ENCODE measurements around a stretch of chr15.

DNA sequence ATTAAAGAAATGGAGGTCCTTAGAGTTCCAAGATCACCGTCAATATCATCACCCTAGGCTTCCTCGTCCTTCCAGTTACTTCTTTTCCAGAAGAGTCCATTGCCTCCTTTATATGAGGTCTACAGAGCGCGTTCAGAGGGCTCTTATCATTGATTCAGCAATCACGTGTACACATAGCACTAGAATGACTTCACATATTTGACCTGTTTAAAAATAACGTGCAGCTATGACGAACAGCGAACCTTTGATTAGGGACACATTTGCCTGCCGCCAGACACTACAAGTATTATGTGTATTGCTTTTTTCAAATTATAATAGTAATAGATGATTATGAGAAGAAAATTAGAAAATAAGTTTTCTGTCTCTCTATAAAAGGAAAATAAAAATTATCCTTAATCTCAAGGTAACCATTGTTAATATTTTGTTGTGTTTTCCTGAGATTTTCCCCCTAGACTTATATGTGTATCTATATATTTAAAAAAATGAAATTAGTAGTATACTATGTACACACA lies 26.1 kb downstream of the IGF1R start:
- RAMPAGE, long total RNA = no peak
- RRBS = no CpG with 5 or more reads among the region's 9 CpGs
PRO-cap:
- standard = no peak
- CoPRO, capped RNA only, 2 experiments = no peak in any of the 2 experiments
- CoPRO, capped and uncapped RNA, 2 experiments = no peak in any of the 2 experiments
- CoPRO, uncapped RNA only, 2 experiments = no peak in any of the 2 experiments
CAGE:
- cytosol, long polyA plus RNA = no peak
- long polyA plus RNA = no peak
- nucleolus, long total RNA = no peak
- nucleus, long polyA plus RNA = no peak

DNA sequence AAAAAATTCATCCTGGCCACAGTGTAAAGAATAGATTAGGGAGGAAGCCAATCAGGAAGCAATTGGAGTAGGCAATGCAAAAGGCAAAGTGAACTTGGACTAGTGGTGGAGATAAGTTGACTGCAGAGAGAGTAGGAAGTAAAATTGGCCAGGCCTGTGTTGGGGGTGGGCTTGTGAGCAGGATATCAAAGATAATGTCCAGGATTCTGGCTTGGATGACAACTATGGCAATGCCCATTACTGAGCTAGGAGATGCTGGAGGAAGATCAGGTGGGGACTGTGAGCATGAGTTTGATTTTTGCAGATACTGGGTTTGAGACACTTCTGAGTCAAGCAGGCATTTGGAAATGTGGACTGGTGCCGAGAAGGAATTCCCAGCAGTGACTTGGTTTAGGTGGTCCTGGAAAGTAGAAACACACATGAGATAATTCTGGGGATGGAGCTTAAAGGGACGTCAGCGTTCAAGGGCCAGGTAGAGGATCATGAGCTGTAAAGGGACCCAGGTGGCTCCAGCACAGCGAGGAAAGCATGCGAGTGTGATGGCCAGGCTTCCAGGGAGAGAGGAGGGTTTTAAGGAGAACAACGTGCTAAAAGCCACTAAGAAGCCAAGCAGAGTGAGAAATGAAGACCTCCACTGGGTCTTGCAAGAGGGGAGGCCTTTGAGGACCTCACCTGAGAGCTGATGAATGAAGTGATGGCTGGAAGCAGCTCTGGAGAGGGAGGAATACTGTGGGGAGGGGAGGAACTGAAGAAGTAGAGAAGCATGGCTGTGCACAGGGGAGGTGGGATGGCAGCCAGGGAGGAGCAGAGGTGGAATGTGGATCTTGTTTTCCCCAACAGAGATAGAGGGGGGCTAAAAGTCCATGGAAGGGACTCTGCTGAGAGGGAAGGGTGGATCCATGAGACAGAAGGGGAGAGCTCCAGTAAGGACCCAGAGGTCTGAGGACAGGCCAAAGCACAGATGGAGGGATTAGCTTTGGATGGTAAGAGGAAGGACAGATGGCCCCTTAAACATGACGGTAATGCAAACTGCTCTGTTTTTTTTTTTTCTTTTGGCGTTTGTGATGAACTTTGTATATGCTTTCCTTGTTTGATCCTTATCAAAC lies 95.7 kb downstream of the IGF1R start:
- RAMPAGE, long total RNA = no peak
- RRBS = no CpG with 5 or more reads among the region's 8 CpGs
PRO-cap:
- standard = no peak
- CoPRO, capped RNA only, 2 experiments = no peak in any of the 2 experiments
- CoPRO, capped and uncapped RNA, 2 experiments = no peak in any of the 2 experiments
- CoPRO, uncapped RNA only, 2 experiments = no peak in any of the 2 experiments
CAGE:
- cytosol, long polyA plus RNA = no peak
- long polyA plus RNA = no peak
- nucleolus, long total RNA = no peak
- nucleus, long polyA plus RNA = no peak

- RAMPAGE, long total RNA = no peak
- RRBS = no CpG with 5 or more reads among the region's 14 CpGs
PRO-cap:
- standard = no peak
- CoPRO, capped RNA only, 2 experiments = no peak in any of the 2 experiments
- CoPRO, capped and uncapped RNA, 2 experiments = no peak in any of the 2 experiments
- CoPRO, uncapped RNA only, 2 experiments = no peak in any of the 2 experiments
CAGE:
- cytosol, long polyA plus RNA = no peak
- long polyA plus RNA = no peak
- nucleolus, long total RNA = no peak
- nucleus, long polyA plus RNA = no peak
Measured at GRCh38 chr15:98777232-98777944, 129.0 kb downstream of the IGF1R start.

DNA sequence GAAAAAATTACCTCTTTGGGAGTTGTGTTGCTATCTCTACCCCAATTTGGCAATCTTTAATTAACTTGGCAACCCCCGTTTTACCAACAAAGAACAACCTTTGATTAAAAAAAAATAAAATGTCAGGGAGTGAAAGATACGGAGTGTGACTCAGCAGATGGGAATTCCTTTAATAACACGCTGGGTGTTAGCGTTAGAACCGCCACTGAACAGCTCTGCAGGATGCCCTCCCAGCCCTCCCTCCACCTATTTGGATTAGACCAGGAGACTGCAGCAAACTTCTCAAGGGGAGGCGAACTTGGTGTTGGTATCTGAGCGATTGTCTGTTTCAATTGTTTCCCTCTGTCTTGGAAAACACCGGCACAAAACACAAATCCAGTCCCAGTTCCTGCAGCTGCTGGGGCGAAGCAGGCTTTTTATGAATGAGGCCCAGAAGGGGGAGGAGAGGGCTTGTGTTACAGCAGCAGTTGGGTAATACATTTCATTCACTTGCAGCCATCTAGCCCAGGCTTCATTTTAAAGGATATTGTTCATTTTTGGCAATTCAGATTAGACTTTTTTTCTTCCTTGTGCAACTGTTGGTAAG lies 152.2 kb downstream of the IGF1R start:
- RAMPAGE, long total RNA = no peak
- RRBS = no CpG with 5 or more reads among the region's 9 CpGs
PRO-cap:
- standard = no peak
- CoPRO, capped RNA only, 2 experiments = no peak in any of the 2 experiments
- CoPRO, capped and uncapped RNA, 2 experiments = no peak in any of the 2 experiments
- CoPRO, uncapped RNA only, 2 experiments = no peak in any of the 2 experiments
CAGE:
- cytosol, long polyA plus RNA = no peak
- long polyA plus RNA = no peak
- nucleolus, long total RNA = no peak
- nucleus, long polyA plus RNA = no peak

DNA sequence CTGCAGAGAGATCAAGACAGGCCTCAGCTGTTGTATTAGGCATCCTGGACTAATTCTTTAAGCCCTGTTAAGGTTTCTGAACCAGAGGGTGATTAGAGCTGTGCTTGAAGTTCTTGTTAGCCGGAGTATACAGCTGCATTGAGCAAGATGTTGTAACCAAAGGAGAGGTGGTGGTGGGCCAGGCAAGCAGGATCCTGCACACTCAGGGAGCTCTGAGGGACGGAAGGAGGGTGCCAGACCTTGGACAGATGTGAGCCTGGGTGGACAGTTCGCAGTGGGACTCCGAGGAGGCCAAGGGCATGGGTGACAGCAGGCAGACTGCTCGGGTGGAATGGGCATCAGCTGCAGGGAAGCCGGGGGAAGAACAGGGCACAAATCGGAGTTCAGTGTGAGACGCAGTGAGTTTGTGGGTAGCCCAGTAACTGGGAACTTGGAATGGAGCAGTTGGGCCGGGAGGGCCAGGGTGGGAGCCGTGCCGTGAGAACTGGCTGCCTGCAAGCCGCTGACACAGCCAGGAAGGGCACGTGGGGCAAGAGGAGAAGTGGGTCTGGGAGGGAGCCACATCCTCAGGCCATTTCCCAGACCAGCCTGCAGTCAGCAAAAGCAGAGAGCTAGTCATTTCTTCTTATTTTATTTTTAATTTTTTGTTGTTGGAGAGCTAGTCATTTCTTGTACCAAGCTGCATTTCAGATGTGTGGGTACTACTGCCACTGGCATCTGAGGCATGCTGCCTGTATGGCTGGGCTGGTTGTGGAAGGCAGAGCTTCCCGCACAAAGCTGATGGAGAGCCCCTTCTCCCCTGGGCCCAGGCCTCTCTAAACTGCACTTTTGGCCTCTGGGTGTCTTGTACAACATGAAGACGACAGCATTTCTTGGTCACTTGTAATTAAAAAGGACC lies 61.0 kb downstream of the PGPEP1L start:
- RAMPAGE, long total RNA = no peak
- RRBS = 3% methylated on average over 3 of the region's 15 CpGs
PRO-cap:
- standard = no peak
- CoPRO, capped RNA only, 2 experiments = no peak in any of the 2 experiments
- CoPRO, capped and uncapped RNA, 2 experiments = no peak in any of the 2 experiments
- CoPRO, uncapped RNA only, 2 experiments = no peak in any of the 2 experiments
CAGE:
- cytosol, long polyA plus RNA = no peak
- long polyA plus RNA = no peak
- nucleolus, long total RNA = no peak
- nucleus, long polyA plus RNA = no peak

DNA sequence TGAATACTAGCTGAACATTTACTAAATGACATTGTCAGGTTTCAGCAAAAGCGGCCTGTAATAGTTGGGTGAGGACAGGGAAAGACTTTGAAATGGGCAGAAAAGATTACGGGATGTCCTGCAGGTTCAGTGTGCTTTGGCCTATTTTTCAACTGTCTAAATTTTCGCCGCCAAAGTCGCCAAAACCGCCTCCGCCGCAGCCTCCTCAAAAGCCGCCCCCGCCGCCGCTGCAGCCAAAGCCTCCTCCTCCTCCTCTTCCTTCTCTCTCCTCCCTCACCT lies 6.4 kb upstream of the PGPEP1L start:
- RAMPAGE, long total RNA = no peak
- RRBS = no CpG with 5 or more reads among the region's 12 CpGs
PRO-cap:
- standard = no peak
- CoPRO, capped RNA only, 2 experiments = no peak in any of the 2 experiments
- CoPRO, capped and uncapped RNA, 2 experiments = no peak in any of the 2 experiments
- CoPRO, uncapped RNA only, 2 experiments = no peak in any of the 2 experiments
CAGE:
- cytosol, long polyA plus RNA = no peak
- long polyA plus RNA = no peak
- nucleolus, long total RNA = no peak
- nucleus, long polyA plus RNA = no peak

- RAMPAGE, long total RNA = no peak
PRO-cap:
- standard = no peak
- CoPRO, capped RNA only, 2 experiments = no peak in any of the 2 experiments
- CoPRO, capped and uncapped RNA, 2 experiments = no peak in any of the 2 experiments
- CoPRO, uncapped RNA only, 2 experiments = no peak in any of the 2 experiments
CAGE:
- cytosol, long polyA plus RNA = no peak
- long polyA plus RNA = no peak
- nucleolus, long total RNA = no peak
- nucleus, long polyA plus RNA = no peak
Measured at GRCh38 chr15:99108903-99109150, 3.9 kb downstream of the SYNM start.

- RAMPAGE, long total RNA = no peak
- RRBS = no CpG with 5 or more reads among the region's 26 CpGs
PRO-cap:
- standard = no peak
- CoPRO, capped RNA only, 2 experiments = no peak in any of the 2 experiments
- CoPRO, capped and uncapped RNA, 2 experiments = no peak in any of the 2 experiments
- CoPRO, uncapped RNA only, 2 experiments = no peak in any of the 2 experiments
CAGE:
- cytosol, long polyA plus RNA = no peak
- long polyA plus RNA = no peak
- nucleolus, long total RNA = no peak
- nucleus, long polyA plus RNA = no peak
Measured at GRCh38 chr15:99124921-99125738, 20.2 kb downstream of the SYNM start.

GRCh38 chr15:99251591-99252129 lies 379 bp downstream of the LRRC28 start:
- RAMPAGE, long total RNA = no peak
- RRBS = 4% methylated on average over 7 of the region's 31 CpGs
PRO-cap:
- standard = no peak
- CoPRO, capped RNA only, 2 experiments = no peak in any of the 2 experiments
- CoPRO, capped and uncapped RNA, 2 experiments = no peak in any of the 2 experiments
- CoPRO, uncapped RNA only, 2 experiments = no peak in any of the 2 experiments
CAGE:
- cytosol, long polyA plus RNA = no peak
- long polyA plus RNA = no peak
- nucleolus, long total RNA = no peak
- nucleus, long polyA plus RNA = no peak

DNA sequence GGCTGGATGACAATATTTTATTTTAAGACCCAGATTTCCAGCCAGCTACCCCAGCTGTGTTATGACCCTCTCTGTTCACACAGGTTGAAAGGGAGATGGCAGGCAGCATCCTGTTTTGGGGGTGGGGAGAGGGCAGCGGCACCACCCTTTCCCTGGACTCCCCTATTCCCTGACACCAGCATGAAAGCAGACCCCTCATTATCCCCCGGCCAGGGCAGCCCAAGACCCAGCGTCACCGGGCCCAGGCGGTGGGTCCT lies 127.6 kb upstream of the MEF2A start:
- RAMPAGE, long total RNA = no peak
- RRBS = no CpG with 5 or more reads among the region's 5 CpGs
PRO-cap:
- standard = no peak
- CoPRO, capped RNA only, 2 experiments = no peak in any of the 2 experiments
- CoPRO, capped and uncapped RNA, 2 experiments = no peak in any of the 2 experiments
- CoPRO, uncapped RNA only, 2 experiments = no peak in any of the 2 experiments
CAGE:
- cytosol, long polyA plus RNA = no peak
- long polyA plus RNA = no peak
- nucleolus, long total RNA = no peak
- nucleus, long polyA plus RNA = no peak

- RAMPAGE, long total RNA = no peak
- RRBS = no CpG with 5 or more reads among the region's 18 CpGs
PRO-cap:
- standard = no peak
- CoPRO, capped RNA only, 2 experiments = no peak in any of the 2 experiments
- CoPRO, capped and uncapped RNA, 2 experiments = no peak in any of the 2 experiments
- CoPRO, uncapped RNA only, 2 experiments = no peak in any of the 2 experiments
CAGE:
- cytosol, long polyA plus RNA = no peak
- long polyA plus RNA = no peak
- nucleolus, long total RNA = no peak
- nucleus, long polyA plus RNA = no peak
Measured at GRCh38 chr15:99447467-99447835, 118.3 kb upstream of the MEF2A start.

DNA sequence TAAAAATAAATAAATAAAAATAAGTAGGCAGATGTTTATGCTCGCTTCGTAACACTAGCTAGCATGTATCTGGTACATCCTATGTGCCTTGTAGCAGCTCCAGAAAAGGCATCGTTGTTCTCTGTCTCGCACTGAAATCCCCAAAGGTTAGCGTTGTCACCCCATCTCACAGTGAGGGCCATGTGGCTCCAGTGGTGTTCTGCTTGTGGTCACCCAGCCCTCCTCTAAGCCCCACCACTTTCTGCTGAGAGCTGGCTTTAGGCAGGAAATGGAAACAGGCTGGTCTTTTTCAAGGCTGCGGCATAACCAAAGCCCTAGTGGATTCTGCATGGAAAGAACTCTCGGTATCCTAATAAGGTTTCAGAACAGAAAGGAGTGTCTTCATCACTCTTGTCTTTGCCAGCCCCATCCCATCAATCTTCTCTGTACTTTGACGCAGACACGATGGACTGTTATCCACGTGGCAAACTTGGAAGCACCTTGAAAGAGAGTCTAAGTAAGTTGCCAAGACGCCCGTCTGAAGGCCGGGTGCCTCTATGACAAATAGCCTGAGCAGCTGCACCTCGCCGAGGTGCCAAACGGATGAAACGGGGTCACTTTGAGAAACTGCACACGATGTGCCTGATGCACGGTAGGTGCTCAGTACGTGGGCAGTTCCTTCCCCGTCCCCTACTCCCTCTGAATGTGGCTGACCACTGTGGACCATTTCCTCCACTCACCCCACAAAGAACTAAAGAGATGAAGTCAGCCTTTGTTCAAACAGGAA lies 57.9 kb upstream of the MEF2A start:
- RAMPAGE, long total RNA = no peak
- RRBS = no CpG with 5 or more reads among the region's 21 CpGs
PRO-cap:
- standard = no peak
- CoPRO, capped RNA only, 2 experiments = no peak in any of the 2 experiments
- CoPRO, capped and uncapped RNA, 2 experiments = no peak in any of the 2 experiments
- CoPRO, uncapped RNA only, 2 experiments = no peak in any of the 2 experiments
CAGE:
- cytosol, long polyA plus RNA = no peak
- long polyA plus RNA = no peak
- nucleolus, long total RNA = no peak
- nucleus, long polyA plus RNA = no peak

- RAMPAGE, long total RNA = no peak
- RRBS = no CpG with 5 or more reads among the region's 4 CpGs
PRO-cap:
- standard = no peak
- CoPRO, capped RNA only, 2 experiments = no peak in any of the 2 experiments
- CoPRO, capped and uncapped RNA, 2 experiments = no peak in any of the 2 experiments
- CoPRO, uncapped RNA only, 2 experiments = no peak in any of the 2 experiments
CAGE:
- cytosol, long polyA plus RNA = no peak
- long polyA plus RNA = no peak
- nucleolus, long total RNA = no peak
- nucleus, long polyA plus RNA = no peak
Measured at GRCh38 chr15:99536561-99537224, 29.1 kb upstream of the MEF2A start.

GRCh38 chr15:99604666-99605238 lies 39.0 kb downstream of the MEF2A start:
- RAMPAGE, long total RNA = no peak
- RRBS = no CpG with 5 or more reads among the region's 7 CpGs
PRO-cap:
- standard = no peak
- CoPRO, capped RNA only, 2 experiments = no peak in any of the 2 experiments
- CoPRO, capped and uncapped RNA, 2 experiments = no peak in any of the 2 experiments
- CoPRO, uncapped RNA only, 2 experiments = no peak in any of the 2 experiments
CAGE:
- cytosol, long polyA plus RNA = no peak
- long polyA plus RNA = no peak
- nucleolus, long total RNA = no peak
- nucleus, long polyA plus RNA = no peak

DNA sequence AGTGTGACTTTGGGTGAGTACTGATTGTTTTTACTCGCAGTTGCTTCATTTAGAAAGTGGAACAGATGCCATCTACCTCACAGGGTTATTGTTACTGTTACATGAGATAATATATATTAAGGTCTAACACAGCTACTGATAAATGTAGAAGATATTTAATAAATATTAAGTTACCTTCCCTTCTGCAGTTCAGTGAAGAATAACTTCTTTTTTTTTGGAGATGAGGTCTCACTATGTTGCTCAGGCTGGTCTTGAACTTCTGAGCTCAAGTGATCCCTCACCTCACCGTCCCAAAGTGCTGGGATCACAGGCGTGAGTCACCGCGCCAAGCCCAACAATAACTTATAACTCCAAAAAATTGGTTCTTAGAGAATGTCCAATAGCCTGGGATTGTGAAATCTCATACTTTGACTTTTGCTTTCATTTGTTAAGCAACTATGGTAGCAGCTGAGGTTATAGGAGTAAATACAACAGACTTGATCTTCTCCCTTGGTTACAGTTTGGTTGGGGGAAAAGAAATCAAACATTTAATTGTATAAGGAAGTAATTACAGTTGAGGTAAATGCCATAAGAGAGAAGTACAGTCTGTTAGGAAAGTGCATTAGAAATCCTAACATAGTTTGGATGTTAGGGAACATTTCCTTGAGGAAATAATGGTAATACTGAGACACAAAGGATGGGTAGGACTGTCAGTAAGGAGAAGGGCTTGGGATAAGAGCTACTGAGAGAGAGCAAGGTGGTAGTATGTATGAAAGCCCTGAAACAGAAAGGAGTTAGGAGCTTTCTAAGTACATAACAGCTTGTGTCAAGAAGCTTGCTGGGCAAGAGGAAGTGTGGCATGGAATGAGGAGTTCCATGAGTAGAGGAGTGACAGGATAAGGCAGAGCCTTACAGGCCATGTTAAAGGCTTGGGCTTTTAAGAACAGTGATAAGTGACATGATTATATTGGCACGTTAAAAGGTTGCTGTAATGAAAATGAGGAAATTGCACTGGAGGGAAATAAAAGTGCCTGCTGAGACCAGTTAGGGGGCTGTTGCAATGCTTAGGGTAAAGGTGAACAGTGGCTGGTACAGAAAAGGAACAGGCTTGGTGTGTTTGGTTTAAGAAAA lies 48.6 kb downstream of the MEF2A start:
- RAMPAGE, long total RNA = no peak
- RRBS = no CpG with 5 or more reads among the region's 6 CpGs
PRO-cap:
- standard = no peak
- CoPRO, capped RNA only, 2 experiments = no peak in any of the 2 experiments
- CoPRO, capped and uncapped RNA, 2 experiments = no peak in any of the 2 experiments
- CoPRO, uncapped RNA only, 2 experiments = no peak in any of the 2 experiments
CAGE:
- cytosol, long polyA plus RNA = no peak
- long polyA plus RNA = no peak
- nucleolus, long total RNA = no peak
- nucleus, long polyA plus RNA = no peak

- RAMPAGE, long total RNA = no peak
- RRBS = no CpG with 5 or more reads among the region's 5 CpGs
PRO-cap:
- standard = no peak
- CoPRO, capped RNA only, 2 experiments = no peak in any of the 2 experiments
- CoPRO, capped and uncapped RNA, 2 experiments = no peak in any of the 2 experiments
- CoPRO, uncapped RNA only, 2 experiments = no peak in any of the 2 experiments
CAGE:
- cytosol, long polyA plus RNA = no peak
- long polyA plus RNA = no peak
- nucleolus, long total RNA = no peak
- nucleus, long polyA plus RNA = no peak
Measured at GRCh38 chr15:99620213-99620555, 54.4 kb downstream of the MEF2A start.

- RAMPAGE, long total RNA = no peak
- RRBS = 5% methylated on average over 8 of the region's 35 CpGs
PRO-cap:
- standard = bidirectional peak, plus-strand start at chr15:99733670, minus-strand start at chr15:99733401
- CoPRO, capped RNA only, 2 experiments = peak in 2 of 2 experiments; most common plus-strand start chr15:99733670 (in 1)
- CoPRO, capped and uncapped RNA, 2 experiments = peak in 1 of 2 experiments; most common plus-strand start chr15:99733670 (in 1)
- CoPRO, uncapped RNA only, 2 experiments = no peak in any of the 2 experiments
CAGE:
- cytosol, long polyA plus RNA = no peak
- long polyA plus RNA = no peak
- nucleolus, long total RNA = no peak
- nucleus, long polyA plus RNA = no peak
Measured at GRCh38 chr15:99733541-99734071, 369 bp upstream of the LYSMD4 start.

DNA sequence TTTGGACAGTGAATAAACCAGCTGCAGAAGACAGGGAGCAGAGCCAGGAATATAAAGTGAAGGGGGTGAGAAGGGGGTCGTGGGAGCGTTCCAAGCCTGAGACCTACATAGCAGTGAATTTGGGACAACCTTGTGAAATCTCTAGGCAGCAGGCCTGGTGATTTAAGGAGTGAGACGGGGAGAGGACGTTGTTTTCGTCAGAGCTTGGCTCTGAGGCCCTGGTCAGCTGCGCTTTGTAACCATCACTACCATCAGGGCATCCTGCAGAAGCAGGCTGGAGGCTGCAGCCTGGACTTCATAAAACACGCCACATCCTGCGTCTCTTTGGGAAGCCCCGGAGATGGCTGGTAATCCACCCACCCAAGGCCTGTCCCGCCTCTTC lies 215.9 kb downstream of the ADAMTS17 start:
- RAMPAGE, long total RNA = no peak
- RRBS = no CpG with 5 or more reads among the region's 10 CpGs
PRO-cap:
- standard = no peak
- CoPRO, capped RNA only, 2 experiments = no peak in any of the 2 experiments
- CoPRO, capped and uncapped RNA, 2 experiments = no peak in any of the 2 experiments
- CoPRO, uncapped RNA only, 2 experiments = no peak in any of the 2 experiments
CAGE:
- cytosol, long polyA plus RNA = no peak
- long polyA plus RNA = no peak
- nucleolus, long total RNA = no peak
- nucleus, long polyA plus RNA = no peak

Measured in K562 (cell line).